ENCODE measurements around a stretch of chr3.

- PRO-cap, 3 experiments: no peak in any of the 3 experiments
- RAMPAGE, long total RNA: no peak
These were observed 14.4 kb upstream of the DUSP7 start for GRCh38 chr3:52070732-52071280.

DNA sequence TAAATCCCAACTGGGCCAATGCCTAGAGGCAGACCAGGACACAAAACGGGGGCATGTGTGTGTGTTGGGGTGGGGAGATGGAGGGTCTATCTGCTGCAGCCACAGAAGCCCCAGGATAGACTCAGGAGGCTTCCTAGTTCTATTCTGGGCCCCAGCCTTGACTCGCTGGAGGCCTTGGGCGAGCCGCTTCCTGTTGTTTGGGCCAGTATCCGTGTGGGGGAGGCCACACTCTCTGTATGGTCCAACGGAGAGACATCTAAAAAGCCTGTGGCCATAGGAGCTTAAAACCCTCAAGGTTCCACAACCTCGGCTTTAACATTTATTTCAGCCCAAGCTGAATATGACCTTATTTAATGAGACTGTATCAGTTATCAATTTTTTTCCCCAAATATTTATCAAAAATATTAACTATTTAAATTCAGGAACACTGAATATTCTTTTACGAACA lies 32.8 kb downstream of the POC1A start:
- PRO-cap, 3 experiments: no peak in any of the 3 experiments
- RAMPAGE, long total RNA: no peak

DNA sequence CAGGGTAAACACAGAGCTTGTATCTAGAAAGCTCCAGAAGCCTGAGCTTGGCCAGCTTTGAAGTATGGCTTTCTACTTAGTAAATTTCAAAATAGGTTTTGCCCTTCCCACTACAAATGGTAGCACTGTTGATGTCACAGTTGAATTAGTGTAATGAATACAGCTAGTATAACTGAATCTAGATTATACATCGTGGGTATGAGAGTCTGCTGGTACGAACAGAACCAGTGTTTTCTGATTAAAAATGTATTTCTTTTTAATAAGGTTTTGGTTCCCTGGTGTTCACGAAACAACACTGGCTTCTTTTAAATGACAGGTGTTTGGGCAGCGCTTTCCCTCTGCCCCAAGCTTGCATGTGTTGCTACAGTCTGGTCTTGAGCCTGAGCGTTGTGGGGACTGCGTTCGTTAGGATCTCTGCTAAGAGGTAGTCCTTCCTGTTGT lies 13.6 kb downstream of the TLR9 start:
- PRO-cap, 3 experiments: no peak in any of the 3 experiments
- RAMPAGE, long total RNA: no peak

DNA sequence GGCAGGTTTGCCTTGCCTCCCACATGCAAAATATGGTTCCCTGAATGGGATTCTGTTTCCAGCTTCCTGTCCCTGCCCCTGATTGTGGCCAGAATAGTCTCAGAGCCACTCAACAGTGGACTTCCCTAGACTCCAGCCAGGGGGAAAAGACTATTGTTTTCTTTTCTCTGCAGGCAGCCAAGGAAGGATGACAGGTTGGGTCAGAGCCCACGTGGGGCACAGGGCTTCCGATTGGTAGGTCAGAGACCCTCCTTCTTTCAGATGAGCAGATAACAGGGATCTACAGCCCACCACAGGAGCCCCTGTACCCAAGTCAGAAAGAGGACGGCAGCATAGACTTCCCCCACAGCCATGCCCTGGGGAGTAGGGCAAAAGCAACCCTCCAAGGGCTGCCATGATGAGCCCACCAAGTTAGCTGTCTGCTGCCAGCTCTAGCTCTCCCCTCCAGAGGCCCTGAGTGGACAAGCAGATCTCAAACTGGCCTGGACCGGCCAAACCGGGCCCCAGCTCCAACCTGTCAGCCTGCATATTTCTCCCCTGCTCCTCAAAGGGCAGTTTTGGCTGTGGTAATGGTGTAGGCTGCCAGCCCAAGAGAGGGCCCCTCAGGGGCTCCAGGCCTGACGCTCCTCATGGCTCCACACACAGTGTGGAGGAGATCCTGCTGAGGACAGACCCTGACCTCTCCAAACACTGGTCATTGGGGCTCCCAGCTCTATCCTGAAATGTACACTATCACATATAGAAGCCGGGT lies 6.3 kb downstream of the TLR9 start:
- PRO-cap, 3 experiments: no peak in any of the 3 experiments
- RAMPAGE, long total RNA: no peak

- PRO-cap, 3 experiments: no peak in any of the 3 experiments
- RAMPAGE, long total RNA: no peak
These were observed 2.2 kb upstream of the TLR9 start for GRCh38 chr3:52227688-52228019.

GRCh38 chr3:52271090-52271817 lies 7.2 kb downstream of the WDR82 start:
- PRO-cap, 3 experiments: no peak in any of the 3 experiments
- RAMPAGE, long total RNA: no peak

- PRO-cap, 3 experiments: no peak in any of the 3 experiments
- RAMPAGE, long total RNA: no peak
These were observed 3.5 kb upstream of the WDR82 start for GRCh38 chr3:52281767-52282529.

DNA sequence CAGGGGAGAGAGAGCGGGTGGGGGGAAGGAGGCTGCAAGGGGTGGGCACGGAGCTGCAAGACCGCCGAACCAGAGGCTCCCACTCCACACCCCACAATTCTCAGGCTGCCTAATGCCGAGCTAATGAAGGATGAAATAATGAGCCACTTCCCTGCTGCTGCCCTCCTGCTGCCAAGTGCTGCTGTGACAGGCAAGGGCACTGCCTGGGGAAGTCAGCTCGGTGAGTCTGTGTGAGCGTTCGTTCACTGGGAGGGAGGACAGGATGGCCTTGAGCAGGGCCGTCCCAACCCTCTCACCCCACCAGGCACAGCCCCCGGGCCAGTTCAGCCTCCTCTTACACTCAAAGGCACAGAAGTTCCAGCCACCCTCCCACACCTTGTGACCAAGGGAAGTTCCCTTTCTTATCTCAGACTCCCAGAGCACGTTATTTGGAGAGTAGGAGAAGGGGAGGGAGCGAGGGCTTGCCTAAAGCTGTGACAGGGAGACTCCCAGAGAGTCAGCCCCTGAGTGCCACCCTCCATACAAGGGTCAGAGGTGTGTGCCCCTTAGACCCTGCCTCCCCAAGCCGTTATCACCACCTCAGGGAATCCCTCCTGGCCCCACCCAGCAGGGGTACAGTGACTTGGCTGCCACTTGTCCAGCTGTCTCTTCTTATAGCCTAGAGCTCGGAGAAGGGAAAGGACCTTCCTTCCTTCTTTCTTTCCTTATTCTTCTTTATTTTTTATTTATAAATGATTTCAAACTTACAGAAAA lies 12.5 kb downstream of the GLYCTK start:
- PRO-cap, 3 experiments: peak in 1 of 3 experiments; most common plus-strand start position 431 of the sequence (in 1); most common minus-strand start position 299 of the sequence (in 1)
- RAMPAGE, long total RNA: no peak

GRCh38 chr3:52524936-52525621 lies 8.6 kb downstream of the NT5DC2 start:
- PRO-cap, 3 experiments: no peak in any of the 3 experiments
- RAMPAGE, long total RNA: no peak

GRCh38 chr3:52700276-52700944 lies 5.2 kb downstream of the GLT8D1 start:
- PRO-cap, 3 experiments: no peak in any of the 3 experiments
- RAMPAGE, long total RNA: no peak

DNA sequence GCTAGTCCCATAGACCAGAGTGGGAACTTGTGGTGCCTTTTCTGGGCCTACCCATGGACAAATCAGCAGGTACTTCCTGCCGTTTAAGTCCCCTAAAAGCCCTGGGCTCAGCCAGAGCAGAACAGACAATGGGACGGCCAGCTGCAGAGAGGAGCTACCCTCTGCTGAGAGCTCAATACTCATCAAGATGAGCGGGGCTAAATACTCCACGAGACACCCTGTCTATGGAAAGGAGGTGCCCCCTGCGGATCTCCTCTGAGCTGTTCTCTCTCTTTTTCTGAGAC lies 9.2 kb downstream of the SPCS1 start:
- PRO-cap, 3 experiments: no peak in any of the 3 experiments
- RAMPAGE, long total RNA: no peak

DNA sequence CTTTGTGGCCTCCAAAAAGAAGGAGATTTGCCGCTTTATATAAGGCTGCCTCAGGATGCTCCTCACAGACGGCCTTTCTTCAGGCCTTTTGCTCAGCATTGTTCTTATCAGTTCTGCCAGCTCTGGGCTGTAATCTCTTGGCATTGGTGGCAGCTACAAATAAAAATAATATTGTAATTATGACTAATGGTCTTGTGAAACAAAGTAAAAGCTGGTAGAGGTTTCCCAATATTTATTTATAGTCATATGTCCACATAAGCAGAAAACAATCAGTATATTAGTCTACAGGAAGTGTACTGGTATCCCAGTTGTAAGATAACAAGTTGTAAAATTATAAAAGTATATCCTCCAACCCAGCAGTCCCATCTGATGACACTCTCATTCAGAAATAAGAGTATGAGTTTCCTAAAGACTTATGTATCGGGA lies 7.3 kb downstream of the NEK4 start:
- PRO-cap, 3 experiments: no peak in any of the 3 experiments
- RAMPAGE, long total RNA: no peak

GRCh38 chr3:52816877-52817345 lies 13.6 kb downstream of the ITIH4 start:
- PRO-cap, 3 experiments: no peak in any of the 3 experiments
- RAMPAGE, long total RNA: no peak

- PRO-cap, 3 experiments: no peak in any of the 3 experiments
- RAMPAGE, long total RNA: no peak
These were observed 38.6 kb upstream of the SFMBT1 start for GRCh38 chr3:53084185-53085153.

- PRO-cap, 3 experiments: no peak in any of the 3 experiments
- RAMPAGE, long total RNA: no peak
These were observed 6.0 kb upstream of the PRKCD start for GRCh38 chr3:53155030-53155379.

DNA sequence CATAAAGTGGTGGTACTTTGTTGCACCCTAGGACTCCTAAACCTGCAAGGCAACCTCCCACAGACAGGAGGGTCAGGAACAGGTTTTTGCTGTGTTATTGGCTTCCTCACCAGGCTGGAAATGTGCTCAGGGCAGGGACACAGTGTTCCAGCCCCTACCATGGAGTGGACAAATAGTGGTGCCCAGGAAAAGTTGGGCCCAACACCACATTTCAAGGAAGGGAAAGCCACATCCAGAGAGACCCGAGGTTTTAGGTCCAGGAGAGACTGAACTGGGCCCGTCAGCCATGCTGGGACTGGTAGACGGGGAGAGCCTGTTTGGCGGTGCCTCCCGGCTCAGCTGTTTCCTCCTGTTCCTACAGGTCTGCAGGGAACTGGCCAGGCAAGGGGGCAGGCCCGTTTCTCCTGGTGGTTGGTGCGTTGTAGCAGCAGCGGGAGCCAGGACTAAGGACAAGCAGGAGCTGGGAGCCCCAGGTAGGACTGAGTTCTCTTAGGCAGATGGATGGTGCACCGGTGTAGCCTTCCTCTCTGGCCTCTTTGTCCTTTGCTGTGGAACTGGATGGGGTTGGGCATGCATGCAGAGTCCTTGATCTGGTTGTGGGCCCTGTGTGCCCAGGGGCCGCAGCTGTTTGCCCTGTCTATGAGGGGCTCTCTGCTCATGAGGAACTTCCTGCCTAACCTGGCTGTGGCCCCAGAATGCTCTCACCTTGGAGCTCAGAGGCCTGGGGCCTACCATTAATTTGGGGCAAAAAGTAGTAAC lies 3.9 kb downstream of the PRKCD start:
- PRO-cap, 3 experiments: no peak in any of the 3 experiments
- RAMPAGE, long total RNA: no peak

DNA sequence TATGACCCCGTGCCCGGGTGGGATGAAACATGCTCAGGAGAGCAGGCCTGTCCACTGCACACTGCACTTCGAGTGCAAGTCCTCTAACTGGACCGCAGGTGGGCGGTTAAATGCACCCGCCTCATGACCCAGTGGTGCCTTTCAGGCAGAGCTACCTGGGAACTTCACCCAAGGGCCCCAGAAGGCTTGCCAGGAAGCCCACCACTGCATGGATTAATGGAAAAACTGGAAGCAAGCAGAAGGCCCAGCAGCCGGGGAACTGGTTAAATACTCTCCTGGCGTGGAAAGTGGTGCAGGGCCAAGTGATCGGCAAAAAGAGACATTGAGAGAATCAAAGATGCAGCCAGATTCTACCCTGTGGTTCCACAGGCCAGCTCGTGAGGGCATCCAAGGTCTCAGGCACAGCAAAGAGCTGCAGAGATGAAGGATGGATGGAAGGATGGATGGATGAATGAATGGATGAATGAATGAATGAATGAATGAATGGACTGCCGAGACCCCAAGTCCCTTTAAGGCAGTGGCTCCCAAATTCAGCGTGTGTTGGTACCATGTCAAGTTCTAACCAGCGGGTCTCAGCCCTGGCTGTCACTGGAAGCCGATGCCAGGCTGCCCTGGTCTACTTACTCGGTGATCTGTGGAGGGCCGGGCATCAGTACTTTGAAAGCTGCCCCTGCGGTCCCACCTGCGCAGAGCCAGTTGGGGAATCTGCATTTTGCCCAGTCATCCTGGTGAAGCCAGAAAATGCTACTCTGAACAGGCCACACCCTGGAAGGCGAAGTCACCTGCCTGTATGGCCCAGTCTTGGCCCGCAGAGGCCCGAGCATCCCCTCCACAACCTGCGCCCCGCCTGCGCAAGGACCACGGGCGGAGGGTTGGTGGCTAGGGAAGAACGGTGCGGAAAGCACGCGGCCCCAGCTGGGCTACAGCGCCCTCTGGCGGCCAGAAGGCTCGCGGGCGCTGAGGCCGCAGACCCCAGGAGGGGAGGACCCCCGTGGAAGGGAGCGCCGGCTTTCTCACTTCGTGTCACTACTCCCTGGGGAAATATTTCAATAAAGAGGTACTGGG lies 34.5 kb downstream of the PRKCD start:
- PRO-cap, 3 experiments: no peak in any of the 3 experiments
- RAMPAGE, long total RNA: no peak

DNA sequence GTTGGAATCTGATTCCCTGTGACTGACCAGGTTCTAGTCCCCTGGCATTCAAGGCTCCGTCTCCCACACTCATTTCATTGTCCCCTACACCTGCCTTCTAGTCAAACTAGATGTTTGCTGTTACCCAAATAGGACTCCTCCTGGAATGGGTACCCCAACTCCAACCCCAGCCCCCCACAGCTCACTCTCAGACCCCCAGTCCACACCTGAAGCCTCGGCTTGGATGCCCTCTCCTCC lies 38.0 kb downstream of the TKT start:
- PRO-cap, 3 experiments: no peak in any of the 3 experiments
- RAMPAGE, long total RNA: no peak

DNA sequence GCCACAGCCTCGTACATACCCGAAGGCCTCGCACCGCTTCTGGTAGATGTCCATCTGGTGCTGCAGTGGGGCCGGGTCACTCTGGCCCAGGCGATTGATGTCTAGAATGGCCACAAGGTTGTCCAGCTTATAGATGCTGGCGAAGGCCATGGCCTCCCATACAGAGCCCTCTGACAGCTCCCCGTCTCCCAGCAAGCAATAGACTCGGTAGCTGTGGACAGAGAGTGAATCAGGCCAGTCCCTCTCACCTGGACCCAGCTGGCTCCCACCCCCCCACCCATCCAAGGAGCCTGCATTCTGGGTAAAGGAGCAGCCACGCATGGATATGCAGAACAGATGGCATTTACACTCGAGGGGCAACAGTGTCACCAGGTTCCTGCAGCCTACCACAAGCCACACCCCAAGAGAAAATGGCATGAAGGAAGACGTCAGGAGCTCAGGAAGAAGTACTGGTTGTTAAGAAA lies 20.8 kb downstream of the TKT start:
- PRO-cap, 3 experiments: no peak in any of the 3 experiments
- RAMPAGE, long total RNA: no peak

DNA sequence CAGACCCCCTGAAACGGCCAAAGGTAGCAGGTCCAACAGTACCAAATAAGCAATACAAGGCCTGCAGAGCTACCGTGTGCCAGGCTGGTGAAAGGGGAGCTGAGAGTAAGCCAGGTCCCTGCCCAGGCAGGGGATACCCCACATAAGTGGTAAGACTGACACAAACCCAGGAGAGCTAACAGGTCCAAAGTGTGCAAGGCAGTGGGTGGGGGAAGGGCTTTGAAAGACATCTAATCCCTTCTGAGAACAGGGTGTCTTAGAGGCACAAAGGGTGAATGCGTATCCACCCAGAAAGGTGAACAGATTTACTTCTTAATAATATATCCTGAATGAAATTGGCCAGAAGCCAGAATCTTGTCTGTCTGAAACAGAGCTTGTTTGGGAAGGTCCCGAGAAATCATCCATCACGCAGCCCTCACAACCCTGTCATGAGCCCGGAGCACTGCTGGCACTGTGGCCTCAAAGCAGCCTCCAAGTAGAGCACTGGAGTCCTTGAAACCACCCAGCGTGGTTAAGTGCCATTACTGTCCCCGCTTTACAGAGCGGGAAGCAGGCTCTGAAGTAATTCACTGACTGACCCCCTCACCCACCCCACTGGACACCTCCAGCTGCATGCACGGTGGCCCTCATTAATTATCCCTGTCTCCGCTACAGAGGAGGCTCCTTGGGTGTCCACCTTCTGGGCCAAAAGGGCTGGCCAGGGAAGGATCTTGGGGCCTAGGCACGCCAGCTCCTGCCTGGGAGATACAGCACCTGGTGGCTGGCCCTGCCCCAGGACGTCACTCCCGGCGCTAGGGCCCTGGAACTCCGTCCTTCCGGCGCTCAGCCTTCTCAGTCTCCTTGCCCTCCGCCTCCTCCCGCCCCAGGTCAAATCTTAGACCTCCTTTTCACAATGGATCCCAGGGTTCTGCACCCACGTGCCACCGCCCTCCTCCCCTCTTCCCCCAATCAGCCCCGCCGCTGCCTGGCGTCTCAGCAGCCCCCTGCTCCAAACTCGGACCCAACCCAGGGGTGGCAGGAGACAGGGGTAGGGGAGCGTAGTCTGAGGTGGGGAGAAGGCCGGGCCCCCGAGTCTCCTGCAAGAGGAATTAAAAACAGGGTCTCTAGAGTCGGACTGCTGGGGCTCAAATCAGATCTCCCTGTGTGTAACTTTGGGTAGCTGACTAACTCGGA lies 1.2 kb downstream of the TKT start:
- PRO-cap, 3 experiments: peak in 1 of 3 experiments; most common plus-strand start position 804 of the sequence (in 1)
- RAMPAGE, long total RNA: no peak

Measured in cerebellum (tissue), 5 donors.